Kidney (tissue), 2 donors: ENCODE results near the genes ERN2, ARHGAP17, LCMT1 and KDM8.

GRCh38 chr16:23712915-23713514 lies at the start of gene ERN2:
ERN2 (minus strand) TSS chr16:23713222.
- PRO-cap, result no peak
- RRBS, result 7% methylated on average over 17 of the region's 48 CpGs

GRCh38 chr16:24035193-24035838 lies 199.5 kb downstream of the PRKCB start:
- PRO-cap, result no peak
- RRBS, result no CpG with 5 or more reads among the region's 17 CpGs

GRCh38 chr16:24419760-24420273 lies 119.5 kb upstream of the RBBP6 start:
- PRO-cap, result no peak
- RRBS, result no CpG with 5 or more reads among the region's 4 CpGs

DNA sequence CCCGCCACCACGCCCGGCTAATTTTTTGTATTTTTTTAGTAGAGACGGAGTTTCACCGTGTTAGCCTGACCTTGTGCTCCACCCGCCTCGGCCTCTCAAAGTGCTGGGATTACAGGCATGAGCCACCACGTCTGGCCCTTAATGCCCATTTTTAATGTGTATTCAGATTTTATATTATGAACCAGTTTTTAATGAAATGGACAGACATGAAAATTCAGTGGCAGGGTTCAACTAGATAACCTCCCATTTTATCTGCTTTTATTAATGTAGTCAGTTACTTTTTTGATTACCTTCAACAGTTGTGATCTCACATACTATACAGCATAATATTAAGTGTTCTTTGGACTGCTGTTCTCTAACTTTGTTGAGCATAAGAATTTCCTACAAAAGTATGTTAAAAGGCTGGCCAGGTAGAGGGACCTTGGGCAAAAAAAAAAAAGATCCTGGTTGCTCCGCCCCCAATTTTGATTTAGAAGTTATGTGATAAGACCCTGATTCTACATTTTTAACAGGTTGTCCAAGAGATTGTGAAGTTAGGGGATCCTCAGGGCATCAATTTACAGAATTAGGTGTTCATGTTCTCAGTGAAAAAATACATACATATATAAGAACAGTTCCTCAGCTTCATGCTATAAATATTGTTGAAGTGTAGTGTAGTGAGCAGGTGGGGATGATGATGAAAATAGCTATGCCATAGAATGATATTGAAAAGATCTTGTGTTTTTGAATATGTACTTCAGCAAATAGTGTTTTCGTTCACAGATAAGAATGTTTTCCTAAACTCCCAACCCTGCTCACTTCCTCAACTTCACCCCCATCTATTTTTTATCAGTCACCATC lies 18.0 kb downstream of the RBBP6 start:
- PRO-cap, result no peak
- RRBS, result no CpG with 5 or more reads among the region's 10 CpGs

GRCh38 chr16:24759175-24759917 lies 29.9 kb downstream of the TNRC6A start:
- PRO-cap, result no peak
- RRBS, result no CpG with 5 or more reads among the region's 6 CpGs

DNA sequence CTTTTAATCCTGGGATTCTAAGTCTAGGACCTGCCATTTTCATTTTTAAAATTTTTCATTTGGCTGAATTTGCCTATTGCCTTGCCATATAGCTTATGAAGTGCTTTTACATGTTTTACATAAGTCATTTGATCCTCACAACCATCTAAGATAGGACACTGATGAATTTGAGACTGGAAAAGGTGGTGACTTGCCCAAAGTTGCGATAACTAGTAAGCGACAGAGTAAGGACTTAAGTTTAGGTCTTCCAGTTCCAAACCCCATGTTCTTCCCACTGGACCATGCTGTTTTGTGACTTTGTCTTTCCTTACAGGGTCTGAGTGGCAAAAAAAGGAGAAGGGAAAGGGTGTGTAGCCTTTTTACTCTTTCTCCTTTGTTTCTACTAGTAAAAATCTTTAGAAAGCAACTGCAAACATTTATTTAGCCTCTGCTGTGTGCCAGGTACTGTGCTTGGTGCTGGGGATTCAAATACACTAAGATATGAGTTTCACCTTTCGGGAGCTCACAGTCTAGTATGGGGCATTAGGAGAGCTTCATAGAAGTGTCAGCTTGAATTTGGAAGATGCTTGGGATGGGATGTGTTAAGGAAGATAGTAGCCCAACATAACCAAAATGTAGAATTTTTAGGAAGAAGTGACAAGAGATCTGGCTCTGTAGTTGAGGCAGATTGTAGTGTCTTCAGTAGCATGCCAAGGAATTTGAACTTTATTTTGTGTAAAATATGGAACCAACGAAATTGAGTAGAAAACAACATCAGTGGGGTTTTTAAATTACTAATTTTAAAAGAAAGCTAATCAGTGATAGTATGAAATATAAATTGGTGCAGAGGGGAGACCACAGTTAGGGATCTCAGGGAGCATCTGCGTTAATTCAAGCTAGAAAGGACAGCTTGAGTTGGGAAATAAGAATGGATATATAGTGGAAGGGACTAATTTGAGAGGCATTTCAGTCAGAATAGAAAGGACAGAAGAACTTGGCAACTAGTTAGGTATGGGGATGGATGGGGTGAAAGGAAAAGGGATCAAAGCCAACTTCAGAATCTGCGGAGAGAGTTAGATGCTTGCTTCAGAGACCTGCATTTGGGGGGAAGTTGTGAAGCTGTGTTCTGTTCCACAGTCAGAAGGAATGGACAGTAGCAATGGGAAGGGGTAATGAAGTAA lies 49.8 kb upstream of the SLC5A11 start:
- PRO-cap, result no peak
- RRBS, result no CpG with 5 or more reads among the region's 6 CpGs

GRCh38 chr16:25015202-25015701 lies at the start of gene ARHGAP17:
ARHGAP17 (minus strand) TSS chr16:25015369.
- PRO-cap, result bidirectional peak, plus-strand start at chr16:25015461, minus-strand start at chr16:25015356
- RRBS, result 3% methylated on average over 20 of the region's 50 CpGs

DNA sequence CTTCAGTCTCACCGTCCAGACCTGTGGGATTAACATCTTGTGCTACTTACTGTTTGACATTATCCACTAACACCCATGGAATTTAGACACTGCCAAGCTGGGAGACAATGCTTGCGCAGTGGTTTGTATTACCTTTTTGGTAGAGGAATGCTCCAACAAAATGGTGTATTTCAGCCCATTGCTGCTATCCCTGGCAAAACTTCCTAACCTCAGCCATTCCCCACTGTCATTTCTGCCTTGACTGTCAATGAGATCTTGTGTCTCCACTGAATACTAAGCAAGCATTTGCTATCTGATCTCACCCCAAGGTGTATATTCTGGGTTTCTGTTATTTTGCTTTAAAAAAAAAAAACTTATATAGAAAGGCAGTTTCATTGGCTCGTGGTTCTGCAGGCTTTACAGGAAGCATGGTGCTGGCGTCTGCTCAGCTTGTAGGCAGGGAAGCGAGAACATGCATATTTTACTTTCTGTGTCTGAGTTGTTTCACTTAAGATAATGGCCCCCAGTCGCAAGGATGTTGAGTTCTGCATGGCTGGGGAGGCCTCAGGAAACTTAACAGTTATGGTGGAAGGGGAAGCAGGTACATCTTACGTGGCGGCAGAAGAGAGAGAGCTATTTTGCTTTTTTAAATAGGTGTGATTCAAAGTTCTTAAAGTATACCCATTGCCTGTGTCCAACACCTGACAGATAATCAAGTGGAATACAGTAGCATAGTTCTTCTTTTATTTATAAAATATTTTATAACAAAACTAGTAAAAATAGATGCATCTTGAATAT lies 15.2 kb upstream of the ARHGAP17 start:
- PRO-cap, result no peak
- RRBS, result no CpG with 5 or more reads among the region's 8 CpGs

- PRO-cap, result no peak
- RRBS, result no CpG with 5 or more reads among the region's 8 CpGs
Observed at GRCh38 chr16:25051841-25052349, 36.7 kb upstream of the ARHGAP17 start.

- PRO-cap, result bidirectional peak, plus-strand start at chr16:25111753, minus-strand start at chr16:25111534
- RRBS, result no CpG with 5 or more reads among the region's 47 CpGs
Observed at GRCh38 chr16:25111677-25112317, at the start of gene LCMT1. LCMT1 (plus strand) TSS chr16:25111742.

DNA sequence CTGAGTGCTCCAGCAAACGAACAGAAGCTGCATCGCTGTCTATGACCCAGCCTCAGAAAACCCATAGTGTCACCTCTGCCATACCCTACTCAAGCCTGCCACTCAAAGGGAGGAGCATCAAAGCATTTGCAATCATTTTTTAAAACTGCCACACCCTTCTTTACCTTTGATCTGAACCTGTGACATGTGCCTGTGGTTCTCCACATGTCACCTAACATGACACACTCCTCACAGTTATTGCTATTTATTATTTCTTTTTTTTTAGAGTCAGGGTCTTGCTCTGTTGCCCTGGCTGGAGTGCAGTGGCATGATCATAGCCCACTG lies 7.3 kb upstream of the KDM8 start:
- PRO-cap, result no peak
- RRBS, result no CpG with 5 or more reads among the region's 2 CpGs

DNA sequence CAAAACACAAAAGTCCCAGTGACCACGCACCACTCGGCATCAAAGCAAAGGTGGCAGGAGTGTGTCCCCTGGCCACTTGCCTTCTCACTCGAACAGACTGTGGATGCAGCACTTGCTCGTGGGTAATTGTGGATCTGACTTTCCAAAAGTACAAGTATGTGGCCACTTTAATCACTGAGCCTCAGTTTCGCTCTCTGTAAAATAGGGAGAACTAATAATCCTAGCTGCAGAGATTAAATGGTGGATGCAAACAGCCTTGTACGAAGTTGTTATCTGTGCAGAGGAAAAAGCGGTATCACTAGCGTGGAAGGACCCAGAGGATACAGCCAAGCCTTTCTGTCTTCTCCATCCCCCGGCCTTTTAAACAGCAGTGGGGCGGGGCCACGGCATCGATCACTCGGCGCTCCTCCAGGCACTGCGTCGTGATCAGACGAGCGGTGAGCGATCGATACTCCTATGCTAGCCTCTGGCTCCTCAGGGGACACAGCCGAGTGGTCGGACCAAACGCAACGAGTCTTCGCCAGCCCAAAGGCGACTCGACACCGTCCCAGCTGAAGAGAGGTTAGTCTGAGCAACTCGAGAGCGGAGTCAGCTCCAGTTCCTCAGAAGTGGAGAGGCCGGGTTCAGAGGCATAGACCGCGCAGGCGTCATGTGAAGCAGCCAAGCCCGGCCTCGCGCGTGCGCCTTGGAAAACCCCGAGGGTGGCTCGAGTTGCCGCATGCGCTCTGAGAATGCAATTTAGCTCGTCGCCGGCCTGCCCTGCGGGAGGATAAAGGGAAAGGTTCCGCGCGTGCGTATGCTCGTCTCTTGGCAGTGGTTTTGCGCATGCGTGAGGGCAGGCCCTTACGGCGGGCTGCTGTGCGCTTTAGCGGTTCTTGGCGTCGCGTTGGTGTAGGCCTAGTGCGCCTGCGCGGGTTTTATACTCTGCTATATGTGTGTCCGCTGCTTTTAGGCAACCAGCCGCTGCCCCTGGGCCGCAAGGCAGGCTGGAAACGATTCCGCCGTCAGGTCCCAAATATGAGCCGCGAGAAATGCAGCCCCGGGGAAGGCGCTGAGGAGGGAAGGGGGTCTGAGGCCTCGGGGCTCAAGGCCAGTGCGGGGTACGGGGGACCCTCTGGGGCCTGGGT lies at the start of gene KDM8:
TSS of gene KDM8 (plus strand) at position 451 of the 1,127 bp plus-strand sequence.
- PRO-cap, result bidirectional peak, plus-strand start at position 429 of the sequence, minus-strand start at position 362 of the sequence; bidirectional peak, plus-strand start at position 872 of the sequence, minus-strand start at position 674 of the sequence
- RRBS, result 2% methylated on average over 17 of the region's 77 CpGs

DNA sequence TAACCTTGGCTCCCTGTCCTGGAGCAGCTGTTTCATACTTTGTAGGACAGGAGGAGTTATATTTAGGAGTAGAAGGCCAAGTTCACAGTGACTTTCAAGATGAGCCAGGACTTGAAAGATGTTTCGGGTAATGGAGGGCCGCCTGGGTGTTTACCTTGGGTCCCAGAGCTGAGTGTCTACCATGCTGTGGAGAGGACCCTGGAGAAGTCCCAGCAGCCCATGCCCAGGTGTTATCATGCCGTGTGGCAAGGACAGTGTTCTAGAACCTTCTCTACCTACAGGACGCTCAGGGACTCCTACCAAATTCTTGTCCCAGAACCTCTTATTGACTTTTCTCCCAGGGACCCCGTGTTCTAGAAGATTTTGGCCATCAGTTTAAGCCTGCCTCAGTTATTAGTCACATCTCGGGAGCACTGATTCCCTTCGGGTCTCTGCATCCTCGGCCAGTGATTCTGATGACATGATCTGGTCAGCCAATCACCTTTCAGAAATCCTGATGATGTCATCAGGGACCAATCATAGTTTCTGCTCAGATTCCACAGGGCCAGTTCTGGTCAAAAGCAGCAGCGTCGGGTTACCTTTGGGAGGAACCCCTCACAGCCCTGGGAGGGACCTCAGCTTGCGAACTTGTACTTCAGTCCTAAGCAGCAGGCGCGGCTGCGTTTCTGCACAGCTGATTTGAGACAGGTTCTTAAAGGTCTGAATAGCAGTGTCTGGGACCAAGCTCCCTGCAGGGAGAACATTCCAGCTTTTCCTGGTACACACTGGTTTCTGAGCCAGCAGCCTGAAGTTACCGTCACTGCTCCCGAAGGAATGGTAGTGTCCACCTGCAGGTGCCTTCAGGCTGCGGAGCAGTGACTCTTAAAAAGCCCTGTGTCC lies 13.8 kb downstream of the KDM8 start:
- PRO-cap, result no peak
- RRBS, result no CpG with 5 or more reads among the region's 17 CpGs

- PRO-cap, result no peak
- RRBS, result no CpG with 5 or more reads among the region's 6 CpGs
Observed at GRCh38 chr16:27253532-27253900, 15.1 kb downstream of the NSMCE1 start.

DNA sequence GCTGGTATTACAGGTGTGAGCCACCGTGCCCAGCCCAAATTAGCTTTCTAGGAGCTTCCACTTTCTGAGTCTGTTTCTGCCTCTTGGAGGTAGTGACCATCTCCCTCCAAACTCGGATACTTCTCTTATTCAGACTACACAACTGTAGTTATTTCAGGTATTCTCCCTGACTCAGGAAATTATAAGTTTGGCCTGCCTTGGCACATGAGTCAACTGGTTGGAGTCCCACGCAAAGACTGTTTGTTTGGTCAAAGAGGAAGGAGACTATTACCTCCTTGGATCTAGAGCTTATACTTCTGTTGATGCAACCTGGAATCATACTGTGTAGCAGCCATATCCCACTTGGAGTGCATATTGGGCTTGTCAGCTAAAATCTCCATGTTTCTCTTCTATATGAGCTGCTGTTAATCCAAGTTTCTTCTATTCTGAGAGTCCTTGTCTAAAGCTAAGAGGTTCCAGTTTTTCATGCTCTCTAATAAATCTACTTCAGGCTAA lies 7.5 kb downstream of the IL4R start:
- PRO-cap, result no peak
- RRBS, result no CpG with 5 or more reads among the region's 3 CpGs

DNA sequence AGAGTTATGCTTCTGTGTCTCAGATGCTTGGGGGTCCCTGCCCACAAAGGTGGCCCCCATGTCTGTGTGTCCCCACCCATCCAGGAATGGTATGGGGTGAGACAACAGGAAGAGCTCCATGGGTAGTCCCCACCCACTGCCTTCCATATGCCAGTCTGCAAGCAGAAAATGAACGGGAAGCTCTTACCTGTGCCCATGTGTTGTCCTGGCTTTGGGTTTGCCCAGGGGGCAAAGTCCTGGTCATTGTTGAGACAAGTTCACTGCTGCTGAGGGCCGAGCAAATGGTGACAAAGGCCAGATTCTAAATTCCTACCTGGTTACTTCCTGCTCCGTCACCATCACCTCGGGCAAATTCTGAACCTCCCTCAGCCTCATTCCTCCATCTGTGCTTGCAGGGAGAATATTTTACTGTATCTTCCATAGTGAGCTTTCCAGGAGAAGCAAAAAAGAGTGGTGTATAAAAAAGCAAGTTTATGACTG lies 9.2 kb downstream of the IL4R start:
- PRO-cap, result no peak
- RRBS, result no CpG with 5 or more reads among the region's 4 CpGs

- PRO-cap, result no peak
- RRBS, result no CpG with 5 or more reads among the region's 9 CpGs
Observed at GRCh38 chr16:27334237-27334732, 20.5 kb downstream of the IL4R start.

DNA sequence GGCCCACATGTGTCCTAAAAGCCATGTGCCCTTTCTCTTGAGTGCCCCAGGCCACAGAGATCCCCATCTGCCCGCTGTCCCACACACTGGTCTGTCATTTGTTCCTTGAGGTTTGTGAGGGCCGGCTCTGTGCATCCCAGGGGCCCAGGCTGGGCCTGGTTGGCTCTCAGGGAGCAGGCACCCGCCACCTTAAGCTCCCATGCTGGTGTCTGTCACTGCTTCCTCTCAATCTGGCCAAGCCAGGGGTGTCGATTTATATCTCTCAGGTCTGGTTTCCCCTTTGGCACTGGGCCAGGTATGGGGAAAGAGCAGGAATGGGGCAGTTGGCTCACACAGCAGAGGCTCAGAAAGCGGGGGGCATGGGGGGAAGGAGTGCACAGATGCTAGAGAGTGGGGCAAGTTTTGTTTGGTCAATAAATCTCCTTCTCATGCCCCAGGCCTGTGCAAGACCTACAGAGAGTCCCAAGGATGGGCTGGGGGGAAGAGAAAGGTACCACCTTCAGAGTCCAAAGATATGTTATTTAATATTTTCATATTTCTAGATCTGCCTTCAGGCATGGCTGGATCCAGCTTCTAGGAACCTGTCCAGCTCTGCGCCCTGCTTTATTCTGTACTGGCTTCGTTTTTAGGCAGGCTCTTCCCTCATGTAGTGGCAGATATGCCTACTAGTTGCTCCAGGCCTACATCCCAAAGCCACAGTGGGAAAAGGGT lies 34.3 kb downstream of the IL4R start:
- PRO-cap, result no peak
- RRBS, result no CpG with 5 or more reads among the region's 7 CpGs

DNA sequence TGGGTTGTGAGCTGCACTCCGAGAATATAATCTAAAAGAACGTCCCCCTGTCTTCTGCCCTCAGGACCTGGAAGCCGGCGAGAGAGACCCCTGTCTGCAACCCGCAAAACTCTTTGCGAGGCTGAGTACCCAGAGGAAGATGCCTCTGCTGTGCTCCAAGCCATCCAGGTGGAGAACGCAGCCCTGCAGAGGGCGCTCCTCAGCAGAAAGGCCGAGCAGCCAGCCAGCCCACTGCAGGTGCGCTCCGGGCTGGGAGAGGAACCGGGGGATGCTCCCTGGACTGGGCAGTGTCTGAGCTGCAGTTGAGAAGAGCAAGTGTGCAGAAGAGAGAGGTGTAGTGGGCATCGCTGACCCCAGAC lies 148.3 kb downstream of the KATNIP start:
- PRO-cap, result no peak
- RRBS, result no CpG with 5 or more reads among the region's 13 CpGs

DNA sequence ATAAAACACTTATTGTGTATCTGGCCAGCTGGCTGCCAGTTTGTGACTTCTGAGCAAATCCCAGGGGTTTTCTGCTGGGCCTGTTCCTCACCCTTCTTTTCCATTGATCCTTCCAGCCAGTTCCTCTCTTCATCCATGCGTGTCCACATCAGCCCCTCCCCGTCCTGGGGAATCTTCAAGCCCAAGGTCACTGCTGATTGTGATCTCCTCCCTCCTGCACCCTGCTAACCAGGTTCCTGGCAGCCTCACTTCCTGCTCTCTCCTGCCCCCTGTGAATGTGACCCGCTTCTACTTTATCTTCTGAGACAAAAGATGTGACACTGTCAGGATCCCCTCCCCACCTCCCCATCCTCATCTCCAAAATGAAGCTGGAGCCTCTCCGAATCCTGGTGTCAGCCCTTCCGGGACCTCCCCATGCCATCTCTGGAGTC lies 204.9 kb downstream of the KATNIP start:
- PRO-cap, result no peak
- RRBS, result no CpG with 5 or more reads among the region's 5 CpGs